Gastrocnemius medialis (tissue), 3 donors: ENCODE measurements around the gene NWD2.

DNA sequence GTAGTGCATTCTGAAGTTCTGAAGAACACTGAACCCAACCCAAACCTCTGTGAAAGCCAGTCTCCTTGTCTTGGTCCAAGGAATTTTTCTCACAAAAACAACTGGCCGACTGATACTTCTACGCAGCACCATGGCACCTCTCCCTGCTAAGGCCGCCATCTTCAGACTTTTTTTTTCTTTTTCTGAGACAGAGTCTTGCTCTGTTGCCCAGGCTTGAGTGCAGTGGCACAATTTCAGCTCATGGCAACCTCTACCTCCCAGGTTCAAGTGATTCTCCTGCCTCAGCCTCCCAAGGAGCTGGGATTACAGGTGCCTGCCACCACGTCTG is 30.6 kb downstream of the SLC34A2 start:
- PRO-cap: no peak
- RAMPAGE, long total RNA, 3 experiments: no peak in any of the 3 experiments

GRCh38 chr4:25814227-25815050 is 48.3 kb downstream of the SEL1L3 start:
- PRO-cap: no peak
- RAMPAGE, long total RNA, 3 experiments: no peak in any of the 3 experiments

DNA sequence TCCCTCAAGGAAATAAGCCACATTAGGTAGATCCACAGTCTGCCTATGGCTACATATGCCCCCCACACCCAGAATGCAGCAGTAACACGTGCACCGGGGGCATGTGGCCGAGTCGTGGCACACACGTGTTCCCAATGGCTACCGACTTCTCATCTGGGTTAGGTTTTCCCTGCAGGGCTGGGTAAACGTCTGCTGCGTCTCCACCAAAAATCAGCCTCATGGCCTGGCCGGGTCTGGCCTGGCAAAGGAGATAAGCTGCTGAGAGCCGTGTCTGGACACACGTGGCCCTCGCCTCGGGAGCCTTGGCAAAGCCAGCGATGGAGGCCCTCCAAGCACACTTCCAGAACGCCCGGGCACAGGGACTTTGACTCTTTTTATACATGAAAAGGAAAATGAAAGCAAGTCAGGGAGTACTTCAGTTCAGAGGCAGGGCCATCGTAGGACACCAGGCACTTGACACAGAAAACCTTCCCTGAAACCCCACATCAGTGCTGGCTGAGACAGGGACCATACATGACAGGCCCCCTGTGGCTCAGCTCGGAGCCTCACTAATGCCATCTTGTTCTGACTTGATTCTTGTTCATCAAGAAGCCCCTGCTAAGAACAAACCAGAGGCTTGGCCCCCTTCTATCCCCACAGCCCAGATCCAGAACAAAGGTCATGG is 19.1 kb downstream of the SEL1L3 start:
- PRO-cap: no peak
- RAMPAGE, long total RNA, 3 experiments: no peak in any of the 3 experiments

DNA sequence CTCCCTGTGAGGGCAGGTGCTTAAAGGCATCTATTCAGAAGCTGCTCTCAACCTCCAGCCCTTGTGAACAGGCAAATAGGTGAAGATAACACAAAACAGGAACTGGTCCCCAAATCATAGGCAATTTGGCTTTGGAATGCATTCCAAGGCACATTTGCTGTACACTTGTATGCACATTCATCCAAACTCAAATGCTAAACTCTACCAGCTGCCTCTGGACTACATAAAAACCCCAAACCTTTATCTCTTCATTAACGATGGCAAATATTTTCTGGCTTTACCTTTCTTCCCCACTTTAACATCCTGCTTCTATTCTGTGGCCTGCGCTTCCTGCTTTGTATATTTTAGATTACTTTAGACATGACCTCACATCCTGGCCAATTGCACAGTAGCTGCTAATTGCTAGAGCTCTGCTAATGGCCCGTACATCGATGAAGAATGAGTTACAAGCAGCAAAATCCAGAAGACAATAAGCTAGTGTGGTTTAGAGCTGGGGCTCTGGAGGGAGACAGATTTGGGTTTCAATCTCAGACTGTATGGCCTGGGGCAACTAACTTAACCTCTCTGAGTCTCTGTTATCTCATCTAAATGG is 3.2 kb downstream of the SEL1L3 start:
- PRO-cap: no peak
- RAMPAGE, long total RNA, 3 experiments: no peak in any of the 3 experiments

- PRO-cap: no peak
- RAMPAGE, long total RNA, 3 experiments: no peak in any of the 3 experiments
Measured at GRCh38 chr4:25915267-25915912, 1.4 kb downstream of the SMIM20 start.

GRCh38 chr4:26001499-26001972 is 87.5 kb downstream of the SMIM20 start:
- PRO-cap: no peak
- RAMPAGE, long total RNA, 3 experiments: no peak in any of the 3 experiments

DNA sequence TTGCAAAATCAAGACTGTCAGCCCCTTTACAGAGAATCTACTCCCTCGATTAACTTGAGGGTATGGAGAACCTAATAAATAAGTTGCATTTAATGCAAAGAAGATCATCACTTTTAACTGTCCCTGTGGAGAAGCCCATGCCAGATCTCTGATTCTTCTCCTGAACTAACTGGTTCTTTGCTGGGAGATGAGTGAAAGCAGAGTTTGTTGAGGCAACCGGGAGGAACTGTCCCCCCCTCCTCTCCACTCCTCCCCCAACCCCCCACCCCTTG is 137.0 kb downstream of the SMIM20 start:
- PRO-cap: no peak
- RAMPAGE, long total RNA, 3 experiments: no peak in any of the 3 experiments

- PRO-cap: no peak
- RAMPAGE, long total RNA, 3 experiments: no peak in any of the 3 experiments
Measured at GRCh38 chr4:26150877-26151336, 169.9 kb upstream of the RBPJ start.

DNA sequence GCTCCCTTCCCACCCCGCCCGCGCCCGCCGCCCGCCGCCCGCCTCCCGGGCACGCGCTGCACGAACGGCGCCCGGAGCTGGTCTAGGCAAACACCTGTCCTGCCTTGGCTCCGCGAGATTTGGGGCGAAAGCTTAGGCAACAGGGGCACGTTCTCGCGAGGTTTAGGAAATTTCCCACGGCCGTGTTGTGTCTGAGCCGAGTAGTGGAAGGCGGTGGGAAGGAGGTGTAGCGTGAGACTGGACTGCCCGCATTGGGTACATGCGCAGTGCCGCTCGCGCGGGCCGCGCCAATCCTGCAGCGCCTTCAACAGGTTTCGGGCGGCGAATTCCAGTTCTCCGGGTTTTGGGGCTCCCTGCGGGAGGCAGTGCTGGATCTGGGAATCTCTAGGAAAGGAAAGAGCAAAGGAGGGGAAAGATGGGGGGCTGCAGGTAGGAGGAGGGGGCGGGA is 1.3 kb upstream of the RBPJ start:
- PRO-cap: bidirectional peak, plus-strand start at position 52 of the sequence, minus-strand start outside the sequence; bidirectional peak, plus-strand start at position 331 of the sequence, minus-strand start at position 84 of the sequence
- RAMPAGE, long total RNA, 3 experiments: no peak in any of the 3 experiments

GRCh38 chr4:26345680-26346654 is 25.2 kb downstream of the RBPJ start:
- PRO-cap: unidirectional peak, minus-strand start at chr4:26346284
- RAMPAGE, long total RNA, 3 experiments: no peak in any of the 3 experiments

DNA sequence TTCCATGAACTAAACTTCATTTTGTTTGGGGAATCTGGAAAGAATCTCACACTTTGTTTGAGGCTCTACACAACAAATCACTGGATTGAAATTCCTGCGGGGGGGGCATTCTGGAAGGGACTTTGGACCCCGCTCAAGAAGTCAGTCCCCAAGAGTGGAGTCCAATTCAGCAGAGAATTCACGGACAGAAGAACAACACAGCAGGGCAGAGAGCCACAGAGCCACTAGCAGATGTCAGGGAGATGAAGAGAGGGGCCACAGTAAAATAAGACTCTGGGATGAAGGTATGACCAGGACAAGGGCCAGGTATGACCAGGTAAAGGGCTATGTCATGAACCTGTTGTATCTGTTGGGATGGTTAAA is 7.4 kb upstream of the TBC1D19 start:
- PRO-cap: no peak
- RAMPAGE, long total RNA, 3 experiments: no peak in any of the 3 experiments

GRCh38 chr4:26750847-26751342 is 109.7 kb upstream of the STIM2 start:
- PRO-cap: no peak
- RAMPAGE, long total RNA, 3 experiments: no peak in any of the 3 experiments

GRCh38 chr4:26884370-26885053 is 23.9 kb downstream of the STIM2 start:
- PRO-cap: no peak
- RAMPAGE, long total RNA, 3 experiments: no peak in any of the 3 experiments

DNA sequence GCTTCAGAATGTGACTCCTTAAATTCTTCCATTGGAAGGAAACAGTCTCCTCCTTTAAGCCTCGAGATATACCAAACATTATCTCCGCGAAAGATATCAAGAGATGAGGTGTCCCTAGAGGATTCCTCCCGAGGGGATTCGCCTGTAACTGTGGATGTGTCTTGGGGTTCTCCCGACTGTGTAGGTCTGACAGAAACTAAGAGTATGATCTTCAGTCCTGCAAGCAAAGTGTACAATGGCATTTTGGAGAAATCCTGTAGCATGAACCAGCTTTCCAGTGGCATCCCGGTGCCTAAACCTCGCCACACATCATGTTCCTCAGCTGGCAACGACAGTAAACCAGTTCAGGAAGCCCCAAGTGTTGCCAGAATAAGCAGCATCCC is 161.9 kb downstream of the STIM2 start:
- PRO-cap: no peak
- RAMPAGE, long total RNA, 3 experiments: no peak in any of the 3 experiments

DNA sequence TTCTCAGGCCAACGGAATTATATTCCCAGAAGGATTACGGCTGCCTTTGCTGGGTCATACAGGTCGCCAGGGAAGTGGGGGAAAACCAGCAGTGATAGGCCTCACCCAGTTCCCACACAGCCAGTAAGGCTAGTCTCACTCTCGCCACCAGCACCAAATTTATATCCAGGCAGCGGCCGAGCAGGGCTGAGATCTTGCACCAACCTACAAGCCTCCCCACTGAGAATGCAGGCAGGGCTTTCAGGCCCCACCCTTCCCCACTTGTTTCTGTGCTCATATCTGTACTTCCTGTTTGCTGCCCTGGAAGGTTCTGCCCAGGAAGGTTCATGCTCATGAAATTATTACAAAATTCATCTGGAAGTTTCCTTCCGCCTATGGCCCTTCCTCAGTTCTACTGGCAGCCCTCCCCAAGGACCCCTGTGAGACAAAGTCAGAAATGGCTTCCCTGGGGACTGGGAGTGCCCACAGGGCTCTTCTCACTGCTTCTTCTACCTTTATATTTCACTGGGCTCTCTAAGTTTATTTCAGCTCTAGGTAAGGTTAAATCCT is 179.8 kb downstream of the STIM2 start:
- PRO-cap: no peak
- RAMPAGE, long total RNA, 3 experiments: no peak in any of the 3 experiments

DNA sequence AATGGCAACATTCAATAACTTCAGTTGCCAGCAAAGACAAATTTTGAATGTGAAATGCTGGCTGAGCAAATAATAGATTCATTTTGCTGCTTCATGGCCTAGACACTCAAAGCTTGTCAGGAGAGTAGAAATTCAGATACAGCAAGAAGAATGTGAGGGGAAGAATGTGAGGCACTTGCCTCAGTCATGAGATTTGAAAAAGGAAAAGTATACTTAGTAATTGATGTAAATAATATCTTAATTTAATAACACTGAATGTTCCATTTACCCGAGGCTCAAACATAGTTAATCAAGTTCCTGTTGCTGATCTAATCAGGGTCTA is 308.9 kb upstream of the PCDH7 start:
- PRO-cap: no peak
- RAMPAGE, long total RNA, 3 experiments: no peak in any of the 3 experiments

GRCh38 chr4:36077470-36078367 is 166.6 kb downstream of the ARAP2 start:
- PRO-cap: no peak
- RAMPAGE, long total RNA, 3 experiments: no peak in any of the 3 experiments

DNA sequence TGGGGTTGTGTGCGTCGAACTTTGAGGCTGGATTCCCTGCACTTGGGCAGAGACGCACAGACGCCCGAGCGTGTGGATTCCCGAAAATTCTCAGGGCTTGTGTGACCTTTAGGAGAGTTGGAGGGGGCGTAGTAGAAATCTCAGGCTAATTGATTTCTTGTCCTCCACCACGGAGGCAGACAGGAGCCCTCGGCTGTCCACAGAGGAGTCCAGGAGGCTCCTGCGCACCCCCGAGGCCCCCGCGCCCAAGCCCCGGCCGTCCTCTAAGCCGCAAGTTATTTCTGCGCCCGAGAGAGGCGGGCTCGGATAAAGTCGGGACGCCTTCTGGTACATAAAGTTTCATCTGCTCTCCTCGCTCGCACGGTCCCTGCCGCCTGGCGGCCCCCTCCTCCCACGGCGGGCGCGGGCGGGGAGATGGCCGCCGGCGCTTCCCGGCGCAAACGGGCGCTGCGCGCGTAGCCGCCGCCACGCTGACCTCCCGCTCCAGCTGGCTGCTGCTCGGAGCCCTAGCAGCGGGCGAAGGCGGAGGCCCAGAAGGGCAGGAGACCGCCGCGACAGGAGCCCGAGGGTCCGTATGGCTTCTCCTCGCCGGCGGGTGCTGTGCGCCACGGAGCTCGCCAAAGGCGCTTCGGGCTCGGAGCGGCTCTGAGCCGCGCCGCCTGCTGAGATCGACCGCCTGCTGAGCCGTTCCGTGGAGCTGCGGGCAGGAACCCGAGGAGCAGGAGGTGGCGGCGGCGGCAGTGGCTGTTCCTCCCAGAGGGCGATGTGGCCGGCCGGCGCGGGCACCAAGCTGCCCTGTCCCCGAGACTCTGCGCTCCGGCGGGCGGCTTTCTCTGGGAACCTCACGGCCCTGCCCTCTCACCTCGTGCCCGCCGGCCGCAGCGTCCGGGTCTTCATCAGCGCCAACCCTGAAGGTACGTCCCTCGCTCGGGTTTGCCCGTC is at the start of gene NWD2:
TSS of gene NWD2 (plus strand) at position 439 of the 942 bp plus-strand sequence.
- PRO-cap: no peak
- RAMPAGE, long total RNA, 3 experiments: no peak in any of the 3 experiments

- PRO-cap: no peak
- RAMPAGE, long total RNA, 3 experiments: no peak in any of the 3 experiments
Measured at GRCh38 chr4:37452946-37453724, 590 bp upstream of the C4orf19 start.

DNA sequence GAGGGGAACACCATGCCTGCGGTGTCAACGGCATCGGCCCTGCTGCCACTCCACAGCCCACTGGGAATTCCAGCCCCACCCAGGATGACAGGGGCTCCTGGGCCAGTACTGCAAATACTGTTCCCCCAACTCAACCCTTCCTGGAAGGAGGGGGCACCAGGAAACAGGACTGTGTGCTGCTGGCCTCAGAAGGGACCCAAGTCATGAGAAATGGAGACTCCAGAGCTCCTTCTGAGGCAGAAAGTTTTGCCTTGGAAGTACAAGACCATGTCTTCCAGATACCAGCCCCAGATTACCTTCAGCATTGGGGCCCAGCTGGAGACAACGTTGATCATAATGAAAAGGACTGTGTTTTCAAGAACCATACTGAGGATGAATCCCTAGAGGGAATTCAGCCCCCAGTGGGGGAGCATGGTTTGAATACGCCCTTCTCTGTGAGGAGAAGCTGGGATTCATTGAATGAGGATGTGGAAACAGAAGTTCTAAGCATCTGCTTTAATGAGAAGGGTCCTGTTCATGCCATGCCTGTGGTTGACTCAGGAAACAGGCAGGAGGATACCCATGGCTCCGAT is 95.8 kb downstream of the RELL1 start:
- PRO-cap: no peak
- RAMPAGE, long total RNA, 3 experiments: no peak in any of the 3 experiments